ENCODE measurements around the gene MAPT.

DNA sequence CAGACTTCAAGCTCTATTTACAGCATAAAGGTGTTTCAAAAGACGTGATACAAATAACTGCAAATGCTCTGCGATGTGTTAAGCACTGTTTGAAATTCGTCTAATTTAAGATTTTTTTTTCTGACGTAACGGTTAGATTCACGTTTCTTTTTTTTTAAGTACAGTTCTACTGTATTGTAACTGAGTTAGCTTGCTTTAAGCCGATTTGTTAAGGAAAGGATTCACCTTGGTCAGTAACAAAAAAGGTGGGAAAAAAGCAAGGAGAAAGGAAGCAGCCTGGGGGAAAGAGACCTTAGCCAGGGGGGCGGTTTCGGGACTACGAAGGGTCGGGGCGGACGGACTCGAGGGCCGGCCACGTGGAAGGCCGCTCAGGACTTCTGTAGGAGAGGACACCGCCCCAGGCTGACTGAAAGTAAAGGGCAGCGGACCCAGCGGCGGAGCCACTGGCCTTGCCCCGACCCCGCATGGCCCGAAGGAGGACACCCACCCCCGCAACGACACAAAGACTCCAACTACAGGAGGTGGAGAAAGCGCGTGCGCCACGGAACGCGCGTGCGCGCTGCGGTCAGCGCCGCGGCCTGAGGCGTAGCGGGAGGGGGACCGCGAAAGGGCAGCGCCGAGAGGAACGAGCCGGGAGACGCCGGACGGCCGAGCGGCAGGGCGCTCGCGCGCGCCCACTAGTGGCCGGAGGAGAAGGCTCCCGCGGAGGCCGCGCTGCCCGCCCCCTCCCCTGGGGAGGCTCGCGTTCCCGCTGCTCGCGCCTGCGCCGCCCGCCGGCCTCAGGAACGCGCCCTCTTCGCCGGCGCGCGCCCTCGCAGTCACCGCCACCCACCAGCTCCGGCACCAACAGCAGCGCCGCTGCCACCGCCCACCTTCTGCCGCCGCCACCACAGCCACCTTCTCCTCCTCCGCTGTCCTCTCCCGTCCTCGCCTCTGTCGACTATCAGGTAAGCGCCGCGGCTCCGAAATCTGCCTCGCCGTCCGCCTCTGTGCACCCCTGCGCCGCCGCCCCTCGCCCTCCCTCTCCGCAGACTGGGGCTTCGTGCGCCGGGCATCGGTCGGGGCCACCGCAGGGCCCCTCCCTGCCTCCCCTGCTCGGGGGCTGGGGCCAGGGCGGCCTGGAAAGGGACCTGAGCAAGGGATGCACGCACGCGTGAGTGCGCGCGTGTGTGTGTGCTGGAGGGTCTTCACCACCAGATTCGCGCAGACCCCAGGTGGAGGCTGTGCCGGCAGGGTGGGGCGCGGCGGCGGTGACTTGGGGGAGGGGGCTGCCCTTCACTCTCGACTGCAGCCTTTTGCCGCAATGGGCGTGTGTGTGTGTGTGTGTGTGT, at the start of gene MAPT:
Gene MAPT, plus strand, starts transcription at position 815 of the 1,331 bp plus-strand sequence.
- RRBS: 1% methylated on average over 31 of the region's 127 CpGs

DNA sequence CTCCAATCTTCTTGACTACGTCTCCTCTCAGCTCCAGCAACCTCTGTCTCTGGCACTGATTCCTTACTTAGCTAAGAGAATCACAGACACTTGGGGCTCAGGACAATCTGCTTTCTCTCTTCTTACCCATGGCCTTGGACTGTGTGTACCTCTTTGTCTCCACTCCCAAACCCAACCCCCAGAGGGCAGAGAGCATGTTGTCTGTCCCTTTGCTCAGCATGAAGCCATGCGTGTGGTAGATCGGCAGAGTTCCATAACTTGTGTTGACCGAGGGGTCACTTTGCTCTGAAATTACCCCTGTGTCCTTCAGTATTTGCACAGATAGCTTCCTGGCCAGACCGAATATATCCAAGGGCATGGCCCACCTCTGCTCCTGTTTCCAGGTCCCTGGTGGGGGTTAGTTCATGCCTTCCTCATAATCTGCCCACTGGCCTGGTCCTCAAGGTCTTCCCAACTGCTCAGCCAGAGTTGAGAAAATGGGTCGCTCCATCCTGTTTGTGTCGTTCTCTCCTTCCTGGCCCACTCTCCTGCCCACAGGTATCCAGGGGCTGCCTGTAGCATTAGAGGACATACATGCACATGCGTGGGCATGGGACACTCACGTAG, 41.6 kb downstream of the MAPT start:
- RRBS: no CpG with 5 or more reads among the region's 9 CpGs

DNA sequence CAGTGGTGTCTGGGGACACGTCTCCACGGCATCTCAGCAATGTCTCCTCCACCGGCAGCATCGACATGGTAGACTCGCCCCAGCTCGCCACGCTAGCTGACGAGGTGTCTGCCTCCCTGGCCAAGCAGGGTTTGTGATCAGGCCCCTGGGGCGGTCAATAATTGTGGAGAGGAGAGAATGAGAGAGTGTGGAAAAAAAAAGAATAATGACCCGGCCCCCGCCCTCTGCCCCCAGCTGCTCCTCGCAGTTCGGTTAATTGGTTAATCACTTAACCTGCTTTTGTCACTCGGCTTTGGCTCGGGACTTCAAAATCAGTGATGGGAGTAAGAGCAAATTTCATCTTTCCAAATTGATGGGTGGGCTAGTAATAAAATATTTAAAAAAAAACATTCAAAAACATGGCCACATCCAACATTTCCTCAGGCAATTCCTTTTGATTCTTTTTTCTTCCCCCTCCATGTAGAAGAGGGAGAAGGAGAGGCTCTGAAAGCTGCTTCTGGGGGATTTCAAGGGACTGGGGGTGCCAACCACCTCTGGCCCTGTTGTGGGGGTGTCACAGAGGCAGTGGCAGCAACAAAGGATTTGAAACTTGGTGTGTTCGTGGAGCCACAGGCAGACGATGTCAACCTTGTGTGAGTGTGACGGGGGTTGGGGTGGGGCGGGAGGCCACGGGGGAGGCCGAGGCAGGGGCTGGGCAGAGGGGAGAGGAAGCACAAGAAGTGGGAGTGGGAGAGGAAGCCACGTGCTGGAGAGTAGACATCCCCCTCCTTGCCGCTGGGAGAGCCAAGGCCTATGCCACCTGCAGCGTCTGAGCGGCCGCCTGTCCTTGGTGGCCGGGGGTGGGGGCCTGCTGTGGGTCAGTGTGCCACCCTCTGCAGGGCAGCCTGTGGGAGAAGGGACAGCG, 25.2 kb downstream of the STH start:
- RRBS: no CpG with 5 or more reads among the region's 28 CpGs

- RRBS: no CpG with 5 or more reads among the region's 10 CpGs
These were observed 55.5 kb downstream of the STH start for GRCh38 chr17:46054479-46055059.

GRCh38 chr17:46072971-46073435, 74.0 kb downstream of the STH start:
- RRBS: no CpG with 5 or more reads among the region's 2 CpGs

GRCh38 chr17:46108914-46109577, 84.2 kb downstream of the KANSL1 start:
- RRBS: no CpG with 5 or more reads among the region's 8 CpGs

DNA sequence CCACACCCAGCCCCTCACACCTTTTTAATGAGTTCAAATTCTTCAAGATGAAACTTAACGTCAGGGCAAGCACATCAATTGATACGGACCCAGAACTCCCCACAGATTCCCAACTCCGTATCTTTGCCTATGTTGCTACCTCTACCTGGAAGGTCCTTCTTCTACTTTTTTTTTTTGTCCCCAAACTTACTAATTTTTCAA, 11.6 kb downstream of the KANSL1 start:
- RRBS: no CpG with 5 or more reads among the region's 3 CpGs

- RRBS: no CpG with 5 or more reads among the region's 22 CpGs
These were observed 1.7 kb downstream of the KANSL1 start for GRCh38 chr17:46191157-46192202.

DNA sequence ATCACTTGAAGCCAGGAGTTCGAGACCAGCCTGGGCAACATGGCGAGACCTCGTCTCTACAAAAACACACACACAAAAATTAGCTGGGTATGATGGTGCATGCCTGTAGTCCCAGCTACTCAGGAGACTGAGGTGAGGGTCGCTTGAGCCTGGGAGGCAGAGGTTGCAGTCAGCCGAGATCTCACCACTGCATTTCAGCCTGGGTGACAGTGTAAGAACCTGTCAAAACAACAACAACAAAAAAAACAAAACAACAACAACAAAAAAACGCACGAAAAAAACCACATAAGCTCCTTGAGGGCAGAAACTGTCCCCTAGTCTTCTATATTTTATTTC, 34.5 kb upstream of the KANSL1 start:
- RRBS: no CpG with 5 or more reads among the region's 7 CpGs

- RRBS: no CpG with 5 or more reads among the region's 8 CpGs
These were observed 107.7 kb downstream of the WNT3 start for GRCh38 chr17:46710782-46711220.

- RRBS: no CpG with 5 or more reads among the region's 7 CpGs
These were observed 36.2 kb downstream of the WNT3 start for GRCh38 chr17:46782164-46782737.

GRCh38 chr17:46929403-46929872, 6.5 kb downstream of the GOSR2 start:
- RRBS: no CpG with 5 or more reads among the region's 7 CpGs

DNA sequence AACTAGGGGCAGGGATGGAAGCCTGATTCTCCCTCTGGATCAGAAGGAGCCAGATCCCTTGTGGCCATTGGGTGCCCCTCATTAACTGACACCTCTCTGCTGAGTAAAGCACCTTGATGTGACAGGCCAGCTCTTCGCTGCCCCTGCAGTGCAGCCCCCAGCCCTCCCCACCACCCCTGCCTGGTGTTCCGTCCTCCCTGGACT, 20.1 kb downstream of the GOSR2 start:
- RRBS: no CpG with 5 or more reads among the region's 2 CpGs

GRCh38 chr17:47066671-47067142, 87.7 kb upstream of the RPRML start:
- RRBS: no CpG with 5 or more reads among the region's 6 CpGs

- RRBS: no CpG with 5 or more reads among the region's 15 CpGs
These were observed 88.3 kb upstream of the RPRML start for GRCh38 chr17:47067200-47067958.

DNA sequence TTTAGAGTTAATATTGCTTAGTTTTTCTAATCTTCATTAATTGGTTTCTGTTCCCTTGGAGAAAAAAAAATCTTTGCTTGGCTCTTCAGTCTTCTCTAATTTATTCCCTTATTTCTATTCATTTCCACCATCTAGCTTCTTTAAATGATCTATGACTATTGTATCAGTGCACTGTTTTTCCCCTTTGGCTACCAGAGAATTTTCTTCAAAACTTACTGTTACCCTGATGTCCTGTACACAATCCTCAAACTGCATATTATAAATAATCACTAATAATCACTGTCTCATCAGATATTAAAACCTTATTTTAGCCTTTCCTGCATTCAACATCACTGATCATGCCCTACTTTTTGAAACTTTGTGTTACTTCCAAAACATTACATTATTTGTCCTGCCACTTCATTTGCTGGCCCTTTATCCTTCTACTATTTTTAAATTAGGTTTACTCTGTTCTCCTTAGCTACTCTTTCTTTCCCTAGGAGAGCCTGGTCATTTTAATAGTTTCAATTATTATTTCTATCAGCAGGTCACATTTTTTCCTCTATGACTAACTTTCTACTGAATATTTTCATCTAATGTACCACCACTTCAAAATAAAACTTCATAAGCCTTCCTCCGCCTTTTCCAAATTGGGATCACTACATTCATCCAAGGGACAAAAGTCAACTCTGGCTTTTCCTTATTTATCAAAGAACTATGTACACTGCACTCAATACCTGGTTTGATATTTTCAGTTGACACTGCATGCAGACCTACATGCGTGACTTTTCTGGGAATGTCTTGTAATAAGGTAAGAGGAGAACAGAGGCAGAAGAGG, 36.4 kb downstream of the CDC27 start:
- RRBS: no CpG with 5 or more reads among the region's 2 CpGs

DNA sequence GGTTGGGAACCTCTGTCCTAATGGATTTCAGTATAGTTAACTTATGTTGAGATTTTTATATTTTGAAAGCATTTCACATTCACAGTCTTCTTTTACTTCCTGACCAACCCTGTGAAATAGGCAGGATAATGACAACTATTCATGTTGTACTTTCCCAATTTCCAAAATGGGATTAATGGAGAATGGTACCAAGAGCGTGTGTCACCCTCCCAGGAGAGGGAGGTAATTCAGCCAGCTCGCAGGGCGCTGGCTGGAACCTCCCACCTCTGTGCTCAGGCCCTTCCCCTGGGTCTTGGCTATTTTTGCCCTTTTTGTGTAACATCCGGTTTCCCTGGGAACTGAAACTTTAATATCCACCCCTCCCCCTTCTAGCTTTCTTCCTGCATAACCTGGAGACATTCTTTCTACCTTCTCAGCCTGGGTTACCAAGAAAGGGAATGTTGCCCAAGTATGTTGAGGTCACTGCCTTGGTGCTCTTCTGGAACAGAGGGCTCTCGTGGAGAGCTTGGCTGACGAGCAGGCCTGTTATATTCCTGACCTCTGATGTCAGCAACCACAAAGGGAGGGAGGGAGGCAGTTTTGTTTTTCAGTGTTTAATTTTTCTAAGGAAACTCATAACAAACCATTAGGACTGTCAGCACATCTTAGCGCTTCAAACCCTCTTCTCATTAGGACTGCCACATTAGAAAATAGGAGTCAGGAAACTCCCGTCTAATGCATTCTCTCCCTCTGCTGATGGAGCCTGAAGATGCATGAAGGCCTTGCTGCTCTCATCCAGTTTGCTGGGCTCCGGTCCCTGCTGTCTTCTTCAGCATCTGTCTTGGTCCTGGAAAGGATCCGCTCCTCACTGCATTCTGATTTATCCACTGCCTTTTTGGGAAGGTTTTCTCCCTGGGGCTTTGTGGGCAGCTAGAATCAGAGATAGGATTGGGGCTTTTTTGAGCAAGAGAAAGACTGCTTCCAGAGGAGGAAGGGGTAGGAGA, 25.6 kb downstream of the ITGB3 start:
- RRBS: no CpG with 5 or more reads among the region's 10 CpGs

GRCh38 chr17:47648626-47649035, 1.1 kb upstream of the KPNB1 start:
- RRBS: 0% methylated on average over 1 of the region's 11 CpGs

DNA sequence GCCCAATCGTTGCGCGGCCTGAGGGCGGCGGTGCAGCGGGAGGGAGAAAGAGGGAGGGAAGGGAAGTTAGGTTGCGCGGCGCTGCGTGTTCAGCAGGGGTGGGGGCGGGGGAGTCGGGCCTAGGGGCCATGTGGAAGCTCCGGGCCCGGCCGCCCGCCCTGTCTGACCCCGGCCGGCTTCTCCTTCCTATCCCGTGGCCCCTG, 864 bp downstream of the KPNB1 start:
- RRBS: no CpG with 5 or more reads among the region's 19 CpGs

GRCh38 chr17:47699192-47699604, 5.2 kb downstream of the TBKBP1 start:
- RRBS: 87% methylated on average over 10 of the region's 15 CpGs

Data from renal cortical epithelial cell (primary cell).